Bronchus fibroblast of lung (primary cell): ENCODE measurements around the gene RHBDF2.

DNA sequence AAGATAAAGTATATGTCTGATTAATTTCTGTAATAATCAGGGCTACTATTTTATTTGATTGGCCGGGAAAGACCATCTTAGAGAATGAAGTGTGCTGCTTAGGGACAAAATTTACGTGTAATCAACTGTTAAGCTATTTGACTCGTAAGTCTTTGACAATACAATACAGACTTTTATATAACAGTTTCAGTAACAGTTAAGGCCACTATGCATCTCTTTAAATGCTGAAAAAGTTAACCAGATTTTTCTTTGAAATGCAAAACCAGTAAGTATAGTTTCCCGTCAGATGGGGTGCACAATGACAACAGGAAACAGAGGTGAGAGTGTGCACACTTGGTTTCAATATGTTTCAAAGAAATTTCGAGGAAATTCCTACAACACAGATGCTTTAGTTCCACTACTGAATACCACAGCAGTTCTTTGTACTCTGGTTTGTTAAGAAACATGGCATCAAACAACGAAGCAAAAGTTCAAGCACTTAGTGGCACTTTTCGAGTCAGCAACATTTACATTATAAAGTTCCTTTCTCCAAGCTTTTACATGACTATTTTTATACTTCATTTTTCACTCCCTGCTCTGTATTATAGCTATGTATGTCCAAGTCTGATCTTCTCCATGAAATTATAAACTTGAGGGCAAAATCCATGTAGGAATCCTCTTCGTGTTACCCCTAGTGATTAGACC lies 48.4 kb downstream of the RNF157 start:
- RAMPAGE, long total RNA, result no peak

DNA sequence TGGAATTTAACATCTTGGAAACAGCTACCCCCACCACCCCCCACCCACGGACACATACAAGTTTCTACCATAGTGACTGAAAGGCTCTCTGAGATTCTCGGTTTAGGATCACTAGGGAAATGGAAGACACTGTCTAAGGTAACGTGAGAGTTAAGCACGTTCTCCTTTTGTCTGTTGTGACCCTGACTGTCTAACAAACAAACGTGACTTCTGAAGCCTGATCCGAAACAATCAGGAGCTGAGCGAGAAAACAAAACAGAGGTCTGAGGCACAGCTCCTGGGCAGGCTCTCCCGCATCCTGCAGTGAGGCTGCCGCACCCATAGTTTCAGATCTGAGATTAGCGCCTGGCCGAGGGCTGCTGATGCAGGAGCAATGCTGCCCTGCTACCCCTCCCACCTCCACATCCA lies 46.8 kb downstream of the RNF157 start:
- RAMPAGE, long total RNA, result no peak

DNA sequence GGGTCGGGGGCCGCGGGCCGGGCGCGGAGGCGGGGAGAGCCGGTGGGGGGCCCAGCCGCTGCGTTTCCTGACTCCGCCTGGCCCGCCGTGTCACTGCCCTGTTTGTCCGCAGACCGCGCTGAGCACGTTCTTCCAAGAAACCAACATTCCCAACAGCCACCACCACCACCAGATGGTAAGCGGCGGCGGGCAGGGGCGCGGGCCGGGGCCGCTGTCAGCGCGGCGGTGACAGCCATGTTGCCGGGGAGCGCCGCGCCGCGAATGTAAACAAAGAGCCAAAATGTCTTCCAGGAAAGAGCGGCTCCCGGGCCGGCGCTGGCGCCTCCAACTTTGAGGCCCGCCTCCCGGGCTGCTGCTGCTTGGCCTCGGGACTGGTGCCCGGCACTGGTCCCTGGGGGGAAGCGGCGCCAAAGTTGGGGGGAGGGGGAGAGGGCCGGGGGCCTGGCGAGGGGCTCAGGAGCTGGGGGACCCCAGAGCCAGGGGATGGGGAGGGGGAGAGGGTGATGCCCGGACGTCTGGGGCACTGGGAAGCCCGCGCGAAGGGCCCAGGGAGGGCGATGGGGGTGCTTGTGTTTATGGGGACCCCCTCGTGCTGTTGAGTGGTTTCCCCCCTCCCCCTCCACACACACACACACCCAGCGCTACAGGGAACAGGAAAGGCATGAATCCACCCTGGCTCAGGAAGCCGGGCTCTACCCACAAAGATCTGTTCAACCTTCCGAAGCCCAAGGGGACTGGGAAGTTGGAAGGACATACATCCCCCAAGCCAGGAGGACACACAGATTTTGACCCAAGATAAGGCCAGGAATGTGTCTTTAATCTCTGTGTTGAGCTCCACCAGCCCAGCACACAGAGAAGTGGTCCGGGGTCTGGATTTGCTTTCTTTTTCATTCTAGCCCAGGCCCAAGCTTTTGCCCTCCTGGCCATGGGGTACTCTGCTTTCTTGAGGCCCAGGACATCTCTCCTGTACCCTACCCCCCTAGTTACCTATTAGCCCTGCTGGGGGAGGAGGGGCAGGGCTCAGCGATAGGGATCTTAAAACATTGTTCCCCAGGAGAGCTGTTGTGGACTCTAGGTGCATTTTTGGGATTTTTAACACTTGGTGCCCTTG lies 1.0 kb downstream of the UBALD2 start:
- RAMPAGE, long total RNA, result no peak

DNA sequence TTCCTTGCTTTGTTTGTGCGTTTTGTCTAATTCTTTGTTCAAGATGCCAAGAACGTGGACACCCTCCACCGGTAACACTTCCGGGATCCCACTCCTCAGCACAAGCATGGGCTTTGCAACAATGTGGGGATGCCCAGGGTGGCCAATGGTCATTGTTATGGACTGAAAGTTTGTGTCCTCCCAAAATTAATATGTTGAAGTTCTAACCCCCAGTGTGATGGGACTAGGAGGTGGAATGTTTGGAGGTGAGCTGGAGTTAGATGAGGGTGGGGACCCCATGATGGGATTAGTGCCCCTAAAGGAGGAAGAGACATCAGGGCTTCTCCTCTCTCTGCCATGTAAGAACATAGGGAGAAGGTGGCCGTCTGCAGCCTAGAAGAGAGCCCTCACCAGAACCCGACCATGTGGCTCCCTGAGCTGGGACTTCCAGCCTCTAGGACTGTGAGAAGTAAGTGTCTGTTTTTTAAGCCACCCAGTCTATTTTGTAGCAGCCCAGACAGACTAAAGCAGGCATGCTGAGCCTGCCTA lies 3.8 kb upstream of the PRPSAP1 start:
- RAMPAGE, long total RNA, result no peak

DNA sequence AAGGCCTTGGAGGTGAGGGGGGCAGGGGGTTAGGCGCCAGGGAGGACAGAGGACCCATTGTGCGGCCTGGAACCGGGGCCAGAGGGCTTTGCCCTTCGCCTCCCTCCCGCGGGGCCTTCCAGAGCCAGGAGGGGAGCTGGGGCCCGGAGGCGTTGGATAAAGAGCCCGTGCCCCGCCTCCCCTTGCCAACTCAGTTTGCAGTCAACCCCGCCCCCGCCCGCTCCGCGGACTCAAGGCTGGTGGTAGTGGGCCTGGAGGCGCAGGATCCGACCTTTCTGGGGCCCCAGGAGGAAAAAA lies 2.1 kb upstream of the SPHK1 start:
- RAMPAGE, long total RNA, result no peak

DNA sequence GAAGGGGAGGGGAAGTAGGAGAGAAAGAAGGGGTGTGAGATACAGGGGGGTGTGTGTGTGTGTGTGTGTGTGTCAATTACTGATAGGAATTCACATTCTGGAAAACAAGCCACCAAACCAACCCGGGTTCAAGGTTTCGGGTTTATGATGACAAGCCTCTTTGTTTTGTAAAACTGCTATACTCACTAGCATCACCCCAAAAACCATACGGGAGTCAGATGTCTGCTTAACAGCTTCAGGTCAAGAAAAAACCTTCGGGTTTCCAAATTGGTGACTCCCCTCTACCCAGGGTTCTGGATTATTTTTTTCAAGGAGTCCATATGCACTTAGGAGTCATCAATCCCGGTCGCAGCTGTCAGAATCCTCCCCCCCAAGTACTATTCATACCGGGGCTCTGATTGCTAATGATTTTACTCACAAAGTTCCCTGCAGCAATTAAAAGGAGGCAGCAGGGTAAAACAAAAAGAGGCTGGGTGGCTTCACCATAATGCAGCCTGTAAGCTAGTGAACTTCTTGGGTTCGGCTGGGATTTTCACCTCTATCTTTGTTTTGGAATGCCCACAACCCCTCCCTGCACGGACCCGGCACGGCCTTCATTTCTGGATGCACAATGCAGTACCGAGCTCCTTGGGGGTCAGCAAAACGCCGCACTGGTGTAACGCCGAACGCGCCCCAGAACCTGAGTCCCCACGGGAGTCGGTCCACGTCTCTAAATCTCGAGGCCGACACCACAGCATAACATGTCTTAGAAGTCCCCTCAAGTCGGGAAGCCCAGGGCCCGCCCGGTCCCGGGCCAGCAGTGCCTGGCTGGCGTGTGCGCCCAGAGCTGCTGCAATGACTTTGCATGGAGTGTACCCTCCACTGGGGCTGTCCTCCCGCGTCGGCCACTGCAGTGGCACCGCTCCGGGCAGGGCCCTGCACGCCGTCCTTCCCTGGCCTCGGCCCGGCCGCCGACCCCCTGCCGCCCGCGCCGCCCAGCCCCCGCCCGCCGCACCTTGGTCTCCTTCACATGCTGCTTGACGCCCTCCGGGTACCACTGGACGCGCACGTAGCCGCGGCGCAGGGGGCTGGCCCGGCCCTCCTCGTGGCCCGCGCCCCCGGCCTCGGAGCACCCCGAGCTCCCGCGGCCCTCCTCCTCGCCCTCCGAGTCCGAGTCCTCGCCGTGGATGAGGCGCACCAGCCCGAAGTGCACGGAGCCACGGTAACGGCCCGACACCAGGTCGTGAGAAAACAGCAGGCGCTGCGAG lies 798 bp downstream of the UBE2O start:
- RAMPAGE, long total RNA, result no peak

DNA sequence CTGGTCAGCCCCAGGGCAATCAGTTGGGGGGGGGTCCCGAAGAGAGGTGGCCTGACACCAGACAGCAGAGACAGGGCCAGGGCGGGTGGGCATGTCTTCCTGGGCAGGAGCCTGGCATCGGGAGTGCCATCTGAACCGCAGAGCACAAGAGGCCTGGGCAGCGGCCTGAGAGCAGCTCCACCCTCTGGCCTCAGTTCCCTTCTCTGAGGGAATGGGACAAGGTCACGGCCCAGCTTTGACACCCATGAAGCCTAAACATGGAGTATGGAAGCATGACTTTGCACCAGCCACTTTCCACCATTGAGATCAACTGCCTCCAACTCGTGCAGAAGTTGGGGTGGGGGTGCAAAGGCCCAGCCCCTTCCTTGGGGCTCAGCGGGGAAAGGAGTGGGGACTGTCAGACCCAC lies 9.8 kb downstream of the RHBDF2 start:
- RAMPAGE, long total RNA, result no peak

GRCh38 chr17:76500515-76500884 lies 723 bp downstream of the RHBDF2 start:
- RAMPAGE, long total RNA, result no peak

- RAMPAGE, long total RNA, result start-site peak on the minus strand at chr17:76501397-76501429, 71 and 39 reads in 2 replicates
Observed at GRCh38 chr17:76500885-76501750, at the start of gene RHBDF2. TSS of gene RHBDF2 (minus strand) at chr17:76501423.

DNA sequence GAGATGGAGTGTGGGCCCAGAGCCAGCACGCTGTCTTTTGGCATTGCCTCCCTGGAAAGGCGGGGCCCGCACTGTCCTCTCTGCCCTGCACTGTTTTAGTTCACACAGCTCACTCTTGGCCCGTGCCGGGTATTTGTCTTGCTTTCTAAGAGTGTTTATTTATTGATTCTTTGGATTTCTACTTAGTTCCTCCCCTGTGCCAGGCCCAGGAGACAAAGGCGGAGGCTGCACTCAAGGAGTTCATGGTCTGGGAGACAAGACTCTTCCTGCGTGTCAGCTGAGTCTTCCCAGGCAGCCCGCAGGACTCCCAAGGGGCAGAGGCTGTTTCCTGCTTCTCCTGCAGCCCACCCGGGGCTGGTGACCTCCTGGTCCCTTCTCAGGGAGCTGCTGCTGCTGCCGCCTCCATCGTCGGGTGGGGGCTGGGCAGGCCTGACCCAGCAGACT lies 12.7 kb downstream of the CYGB start:
- RAMPAGE, long total RNA, result no peak

GRCh38 chr17:76529696-76530836 lies 7.4 kb downstream of the CYGB start:
- RAMPAGE, long total RNA, result no peak

- RAMPAGE, long total RNA, result no peak
Observed at GRCh38 chr17:76548312-76548876, 8.6 kb downstream of the PRCD start.

DNA sequence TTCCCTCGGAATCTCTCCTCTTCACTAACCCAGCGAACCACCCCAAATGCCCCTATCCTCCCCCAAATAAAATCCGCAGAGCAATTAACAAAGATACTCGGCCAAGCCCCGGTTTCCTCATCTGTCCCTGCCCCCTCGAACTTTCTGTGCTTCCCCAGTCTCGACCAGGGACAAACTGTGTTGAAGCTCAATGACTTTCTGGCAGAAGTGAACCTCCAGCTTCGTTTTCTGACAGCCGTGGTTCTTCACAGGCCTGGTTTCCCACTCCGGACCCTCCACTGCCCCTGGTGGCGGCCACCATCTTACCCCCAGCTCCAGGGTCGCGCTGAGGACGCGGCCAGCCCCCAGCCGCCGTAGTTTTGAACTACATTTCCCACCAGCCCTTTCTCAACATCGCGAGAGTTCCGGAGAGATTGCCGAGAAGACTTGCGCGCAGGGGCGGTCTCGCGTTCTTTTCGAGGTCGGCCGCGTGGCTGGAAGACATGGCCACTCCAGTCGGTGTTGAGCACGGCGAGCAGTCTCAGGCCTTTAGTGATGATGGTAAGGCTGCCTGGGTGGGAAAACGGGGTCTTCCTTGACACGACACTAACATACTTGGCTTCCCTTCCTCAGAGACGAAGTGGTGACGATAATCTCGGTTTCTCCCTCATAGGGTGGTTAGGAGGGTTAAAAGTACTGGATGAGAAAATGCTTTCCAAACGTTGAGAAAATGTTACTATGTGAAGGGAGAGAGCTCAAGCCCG lies 17.6 kb downstream of the PRCD start:
- RAMPAGE, long total RNA, result start-site peak on the plus strand centred at position 478 of the sequence, 31 bp wide, 355 and 408 reads in 2 replicates

DNA sequence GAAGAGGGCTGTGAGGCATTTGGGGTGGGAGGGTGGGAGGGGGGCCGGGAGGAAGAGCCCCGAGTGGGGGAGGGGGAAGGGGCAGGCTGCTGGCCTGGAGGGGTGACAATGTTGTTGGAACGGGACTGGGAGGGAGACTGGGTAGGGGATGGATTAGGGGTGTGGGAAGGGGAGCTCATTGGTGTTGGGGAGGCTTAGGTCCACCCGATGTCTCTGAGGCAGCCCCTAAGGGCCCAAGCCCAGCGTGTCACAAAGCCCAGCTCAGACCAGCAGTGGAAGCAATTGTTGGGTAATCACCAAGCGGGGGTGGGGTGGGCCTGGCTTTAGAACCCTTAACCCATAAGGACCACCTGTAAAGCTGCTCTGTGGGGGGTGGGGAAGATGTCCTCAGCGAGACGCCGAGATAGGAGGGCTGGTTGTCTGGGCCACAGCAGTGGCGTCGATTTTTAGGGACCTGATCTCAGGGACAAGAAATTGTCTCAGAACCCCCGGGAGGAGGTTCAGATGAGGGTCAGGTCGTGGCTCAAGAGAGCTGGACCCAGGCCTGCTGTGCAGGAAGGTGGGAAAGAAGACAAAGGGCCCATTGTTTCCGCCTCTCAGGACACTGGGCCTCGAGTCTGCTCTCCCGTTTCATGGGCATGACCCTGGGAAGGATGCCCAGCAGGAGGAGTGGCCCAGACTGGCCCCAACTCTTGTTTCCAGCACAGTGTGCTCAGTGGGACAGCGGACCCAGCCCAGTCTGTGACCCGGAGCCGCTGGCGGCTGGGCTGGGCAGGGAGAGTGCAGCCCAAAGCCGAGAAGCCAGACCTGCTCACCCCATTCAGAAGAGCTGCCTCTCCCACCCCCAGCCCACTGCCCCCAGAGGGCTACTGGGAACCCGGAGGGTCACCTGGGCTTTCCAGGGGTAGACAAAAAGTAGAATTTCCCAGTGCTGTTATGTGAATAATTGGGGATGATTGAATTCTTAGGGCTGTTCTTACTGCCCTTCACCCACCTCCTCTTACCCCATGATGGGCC lies 15.9 kb downstream of the ST6GALNAC2 start:
- RAMPAGE, long total RNA, result no peak

- RAMPAGE, long total RNA, result no peak
Observed at GRCh38 chr17:76678036-76678857, 32.5 kb downstream of the MXRA7 start.

DNA sequence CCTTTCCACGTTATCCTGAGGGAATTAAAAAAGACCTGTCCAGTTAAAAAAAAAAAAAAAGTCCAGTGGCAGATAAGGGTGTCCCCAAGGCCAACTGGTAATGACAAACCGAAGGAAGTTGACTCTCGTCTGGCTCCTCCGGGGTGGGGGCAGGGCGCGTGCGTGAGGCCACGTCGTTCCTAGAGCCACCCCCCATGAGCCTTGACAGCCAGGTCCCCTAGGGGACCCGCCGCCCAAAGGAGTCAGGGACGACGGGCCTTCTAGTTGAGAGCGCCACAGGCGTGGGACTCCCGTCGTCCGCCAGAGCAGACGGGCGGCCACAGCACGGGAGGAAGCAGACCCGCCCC lies 592 bp downstream of the JMJD6 start:
- RAMPAGE, long total RNA, result no peak

- RAMPAGE, long total RNA, result no peak
Observed at GRCh38 chr17:76769471-76769953, 31.6 kb downstream of the MFSD11 start.

GRCh38 chr17:76872486-76873193 lies 4.4 kb downstream of the MGAT5B start:
- RAMPAGE, long total RNA, result no peak

- RAMPAGE, long total RNA, result no peak
Observed at GRCh38 chr17:76958146-76958629, 90.0 kb downstream of the MGAT5B start.

GRCh38 chr17:77103580-77104220 lies 37.1 kb upstream of the SEC14L1 start:
- RAMPAGE, long total RNA, result no peak